Jejunum (tissue), 1 donor: ENCODE measurements around a stretch of chr1.

DNA sequence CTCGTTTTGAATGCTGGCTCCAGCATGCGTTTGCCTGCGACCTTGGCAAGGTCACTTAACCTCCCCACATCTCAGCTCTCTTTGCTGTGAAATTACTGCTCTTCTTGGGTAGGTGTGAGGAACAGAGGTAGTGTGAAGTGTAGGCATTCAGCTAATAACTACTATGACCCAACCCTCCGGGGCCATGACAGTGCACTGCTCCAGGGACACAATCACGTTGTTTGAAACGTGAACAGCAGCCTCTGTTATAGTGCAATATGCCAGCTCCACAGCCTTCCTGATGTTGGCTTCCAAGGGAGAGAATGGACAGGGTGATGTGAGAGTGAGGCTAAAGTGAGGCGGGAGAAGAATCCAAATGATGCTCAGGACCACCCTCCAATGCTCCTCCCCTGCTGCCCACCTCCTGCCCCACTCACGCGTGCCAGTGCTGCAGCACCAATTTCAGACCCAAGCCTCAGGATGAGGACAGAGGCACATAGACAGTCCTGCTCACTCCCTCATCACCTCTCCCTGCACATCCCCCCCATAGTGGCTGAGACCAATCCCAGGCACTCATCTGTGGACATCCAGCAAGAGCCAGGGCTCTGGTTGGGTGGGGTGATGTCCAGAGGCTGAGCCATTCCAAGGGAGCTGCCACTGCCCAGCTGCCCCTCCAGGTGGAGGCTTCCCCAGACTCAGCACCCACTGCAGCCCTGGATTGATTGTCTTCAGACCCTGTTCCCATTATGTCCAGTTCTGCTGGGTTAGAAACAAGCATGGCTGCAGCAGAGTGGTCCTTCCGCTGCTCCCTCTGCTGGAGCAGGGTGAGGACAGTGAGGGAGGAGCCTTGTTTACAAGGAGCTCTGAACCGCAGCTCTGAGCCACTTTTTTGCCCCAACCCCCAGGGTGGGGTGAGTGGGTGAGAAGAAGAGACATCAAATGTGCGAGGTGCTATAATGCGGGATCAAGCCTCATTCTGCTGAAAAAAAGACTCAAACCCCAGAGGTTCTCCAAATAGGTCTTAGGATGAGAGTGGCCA, 2.6 kb downstream of the TNNT2 start:
- PRO-cap: no peak

- PRO-cap: unidirectional peak, minus-strand start at chr1:201383110
These were observed 5.4 kb upstream of the TNNT2 start for GRCh38 chr1:201382847-201383295.

GRCh38 chr1:201385194-201385871, 7.9 kb upstream of the TNNT2 start:
- PRO-cap: no peak

- PRO-cap: no peak
These were observed 13.3 kb downstream of the PHLDA3 start for GRCh38 chr1:201455681-201456146.

GRCh38 chr1:201466230-201467145, 2.5 kb downstream of the PHLDA3 start:
- PRO-cap: no peak

- PRO-cap: no peak
These were observed 15.8 kb downstream of the CSRP1 start for GRCh38 chr1:201491242-201491483.

DNA sequence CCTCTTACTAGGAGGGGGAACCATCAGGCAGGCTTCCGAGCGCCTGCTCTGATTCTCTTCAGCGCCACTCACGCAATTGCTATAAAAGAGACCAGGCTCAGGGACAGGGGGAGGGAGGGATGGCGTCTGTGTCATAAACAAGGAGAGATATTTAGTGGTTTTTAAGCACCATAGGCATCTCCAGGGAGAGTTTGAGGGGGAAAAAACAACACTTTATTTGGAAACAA, 60.6 kb downstream of the NAV1 start:
- PRO-cap: no peak

GRCh38 chr1:201714583-201715302, 114.2 kb upstream of the IPO9 start:
- PRO-cap: bidirectional peak, plus-strand start at chr1:201714873, minus-strand start at chr1:201714747

- PRO-cap: no peak
These were observed 113.3 kb upstream of the IPO9 start for GRCh38 chr1:201715452-201716342.

- PRO-cap: no peak
These were observed 88.5 kb upstream of the IPO9 start for GRCh38 chr1:201740488-201740870.

DNA sequence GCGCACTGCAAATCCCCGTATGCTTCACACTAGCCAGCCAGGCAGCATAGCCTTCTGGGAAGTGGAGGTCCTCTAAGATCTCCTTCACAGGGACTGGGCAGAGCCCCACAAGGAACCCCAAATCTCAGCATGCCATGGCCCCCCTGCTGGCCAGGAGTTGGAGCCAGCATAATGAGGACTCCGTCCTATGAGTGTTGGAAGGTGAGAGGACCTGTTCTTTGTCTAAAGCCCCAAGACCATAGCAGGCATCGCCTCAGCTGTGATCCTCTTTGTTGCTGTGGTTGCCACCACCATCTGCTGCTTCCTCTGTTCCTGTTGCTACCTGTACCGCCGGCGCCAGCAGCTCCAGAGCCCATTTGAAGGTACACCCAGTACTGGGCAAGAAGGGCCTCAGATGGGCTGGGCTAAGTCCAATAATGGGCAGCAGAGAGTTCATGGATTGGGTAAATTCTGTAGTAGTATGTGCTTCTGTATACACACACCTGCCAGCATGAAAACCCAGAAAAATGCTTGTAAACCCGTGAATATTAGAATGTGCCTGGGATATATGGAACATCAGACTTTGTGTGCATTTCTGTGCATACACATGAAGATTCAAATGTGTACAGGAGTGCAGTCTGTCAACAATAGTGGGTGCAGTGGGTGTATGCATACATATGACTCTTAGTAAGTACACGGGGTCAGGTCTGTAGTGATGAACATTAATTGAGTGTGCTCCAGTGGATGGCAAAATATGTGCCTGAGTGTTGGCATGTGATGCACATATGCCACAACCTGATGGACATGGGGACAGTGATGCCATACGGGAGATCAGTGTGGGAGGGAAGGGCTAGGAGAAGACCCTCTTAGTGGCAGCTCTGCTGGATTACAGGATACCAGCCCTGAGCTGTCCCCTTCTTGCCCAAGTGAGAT, 1.8 kb downstream of the SHISA4 start:
- PRO-cap: no peak

DNA sequence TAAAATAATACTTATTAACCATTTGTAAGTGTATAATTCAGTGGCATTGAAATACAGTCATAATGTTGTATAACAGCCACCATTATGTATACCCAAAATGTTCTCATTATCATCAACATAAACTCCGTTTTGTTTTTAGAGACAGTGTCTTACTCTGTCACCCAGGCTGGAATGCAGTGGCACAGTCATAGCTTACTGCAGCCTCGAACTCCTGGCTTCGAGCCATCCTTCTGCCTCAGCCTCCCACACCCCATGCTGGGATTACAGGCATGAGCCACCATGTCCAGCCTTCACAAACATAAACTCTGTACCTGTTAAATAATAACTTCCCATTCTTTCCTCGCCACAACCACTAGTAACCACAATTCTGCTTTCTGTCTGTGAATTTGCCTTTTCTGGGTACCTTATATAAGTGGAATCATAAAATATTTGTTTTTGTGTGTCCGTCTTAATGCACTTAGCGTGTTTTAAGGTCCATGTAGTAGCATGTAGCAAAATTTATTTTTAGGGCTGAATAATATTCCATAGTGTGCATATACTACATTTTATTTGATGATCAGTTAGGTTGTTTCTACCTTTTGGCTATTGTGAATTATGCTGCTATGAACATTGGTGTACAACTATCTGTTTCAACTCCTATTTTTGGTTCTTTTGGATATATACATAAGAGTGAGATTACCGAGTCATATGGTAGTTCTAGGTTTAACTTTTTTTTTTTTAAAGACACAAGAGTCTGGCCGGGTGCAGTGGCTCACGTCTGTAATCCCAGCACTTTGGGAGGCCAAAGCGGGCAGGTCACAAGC, 11.6 kb upstream of the RNPEP start:
- PRO-cap: no peak

- PRO-cap: bidirectional peak, plus-strand start at chr1:202019011, minus-strand start at chr1:202018862
These were observed 8.3 kb downstream of the ELF3 start for GRCh38 chr1:202018360-202019389.

DNA sequence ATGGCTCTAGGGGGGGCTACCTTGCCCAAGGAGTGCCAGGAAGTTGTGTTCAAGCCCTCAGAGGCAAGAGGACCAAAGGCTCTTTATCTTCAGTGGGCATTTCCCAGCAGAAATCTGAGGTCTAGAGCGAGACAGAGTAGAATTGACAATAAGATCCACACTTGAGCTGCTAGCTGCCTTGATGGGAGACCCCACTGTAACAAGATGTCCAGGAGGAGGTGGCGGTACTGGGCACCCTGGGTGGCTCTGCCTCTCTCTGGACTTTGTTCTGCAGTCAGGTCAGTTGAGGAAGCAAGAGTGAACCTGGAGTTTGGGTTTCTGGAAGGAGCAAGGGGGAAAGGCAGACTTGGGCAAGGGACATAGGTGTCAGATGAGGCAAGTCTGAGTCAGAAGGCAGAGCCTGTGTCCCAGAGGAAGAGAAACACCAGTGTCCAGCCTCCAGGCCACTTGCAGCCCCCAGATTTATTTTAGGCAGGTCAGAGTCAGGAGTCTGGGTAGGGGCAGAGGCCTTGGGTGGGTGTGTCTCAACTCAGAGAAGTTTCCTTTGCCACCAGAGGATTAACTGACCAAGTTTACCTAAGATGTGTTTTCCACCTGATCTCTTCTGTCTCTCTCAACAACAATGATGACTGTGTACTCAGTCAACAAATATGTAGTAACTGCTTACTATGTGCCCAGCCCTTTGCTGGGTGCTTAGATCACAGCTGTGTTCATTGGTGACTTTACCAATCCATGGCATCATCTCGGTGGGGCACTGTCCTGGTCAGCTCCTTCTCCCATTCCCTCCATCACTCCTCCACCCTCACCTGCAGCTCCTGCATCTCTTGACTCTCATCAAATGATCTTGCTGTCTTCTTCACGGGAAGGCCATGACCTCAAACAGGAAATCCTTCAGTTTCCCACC, 36.5 kb downstream of the ELF3 start:
- PRO-cap: bidirectional peak, plus-strand start at position 396 of the sequence, minus-strand start at position 258 of the sequence

DNA sequence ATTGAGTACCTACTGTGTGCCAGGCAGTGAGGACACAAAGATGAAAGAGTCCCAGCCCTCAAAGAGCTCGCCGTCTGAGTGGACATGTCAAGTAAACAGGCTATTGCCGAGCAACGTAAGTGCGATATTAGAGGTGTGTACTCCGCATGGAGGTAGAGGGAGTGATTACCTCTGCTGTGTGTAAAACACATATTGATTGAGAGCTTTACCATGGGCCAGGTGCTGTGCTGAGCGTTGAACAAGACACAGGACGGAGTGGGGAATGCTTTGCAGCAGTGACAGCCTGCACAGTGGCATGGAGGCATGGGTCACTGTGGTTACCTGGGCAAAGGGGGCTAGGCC, 49.5 kb upstream of the GPR37L1 start:
- PRO-cap: no peak

- PRO-cap: unidirectional peak, minus-strand start at chr1:202132039
These were observed 9.5 kb downstream of the GPR37L1 start for GRCh38 chr1:202131854-202133036.

GRCh38 chr1:202133648-202134220, 10.8 kb downstream of the ARL8A start:
- PRO-cap: no peak

- PRO-cap: no peak
These were observed 9.0 kb downstream of the ARL8A start for GRCh38 chr1:202135252-202136142.

- PRO-cap: no peak
These were observed 6.5 kb downstream of the ARL8A start for GRCh38 chr1:202137771-202138762.

DNA sequence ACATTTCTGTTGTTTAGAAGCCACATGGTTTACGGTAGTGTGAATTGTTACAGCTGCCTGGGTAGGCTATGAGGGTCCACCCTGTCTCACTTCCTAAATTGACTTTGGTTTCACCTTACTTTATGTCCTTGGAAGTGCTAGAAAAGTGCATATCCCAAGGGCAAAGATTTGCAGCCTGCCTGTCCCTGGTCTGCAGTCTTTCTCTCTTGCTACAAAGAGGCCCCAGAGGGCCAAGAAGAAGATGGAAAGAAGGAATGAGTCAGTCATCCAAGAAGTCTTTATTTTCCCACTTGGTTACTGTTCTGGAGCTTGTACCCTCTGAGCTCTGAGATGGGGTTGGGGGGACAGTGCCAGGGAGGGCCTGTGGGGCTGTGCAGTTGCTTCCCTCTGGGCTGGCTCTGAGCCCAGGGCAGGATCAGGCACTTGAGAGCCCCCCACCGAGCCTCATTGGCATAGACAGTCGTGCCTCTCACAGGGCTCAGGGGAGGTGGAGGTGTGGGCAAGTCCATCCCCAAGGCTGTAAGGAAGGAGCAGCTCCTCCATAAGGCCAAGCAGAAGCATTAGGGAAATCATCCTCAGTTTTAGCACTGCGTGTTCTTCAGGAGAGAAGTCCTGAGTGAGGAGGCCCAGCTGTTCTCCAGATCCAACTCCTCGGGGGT, 2.3 kb upstream of the ARL8A start:
- PRO-cap: no peak